Measurements from ENCODE around the gene LEFTY2.

DNA sequence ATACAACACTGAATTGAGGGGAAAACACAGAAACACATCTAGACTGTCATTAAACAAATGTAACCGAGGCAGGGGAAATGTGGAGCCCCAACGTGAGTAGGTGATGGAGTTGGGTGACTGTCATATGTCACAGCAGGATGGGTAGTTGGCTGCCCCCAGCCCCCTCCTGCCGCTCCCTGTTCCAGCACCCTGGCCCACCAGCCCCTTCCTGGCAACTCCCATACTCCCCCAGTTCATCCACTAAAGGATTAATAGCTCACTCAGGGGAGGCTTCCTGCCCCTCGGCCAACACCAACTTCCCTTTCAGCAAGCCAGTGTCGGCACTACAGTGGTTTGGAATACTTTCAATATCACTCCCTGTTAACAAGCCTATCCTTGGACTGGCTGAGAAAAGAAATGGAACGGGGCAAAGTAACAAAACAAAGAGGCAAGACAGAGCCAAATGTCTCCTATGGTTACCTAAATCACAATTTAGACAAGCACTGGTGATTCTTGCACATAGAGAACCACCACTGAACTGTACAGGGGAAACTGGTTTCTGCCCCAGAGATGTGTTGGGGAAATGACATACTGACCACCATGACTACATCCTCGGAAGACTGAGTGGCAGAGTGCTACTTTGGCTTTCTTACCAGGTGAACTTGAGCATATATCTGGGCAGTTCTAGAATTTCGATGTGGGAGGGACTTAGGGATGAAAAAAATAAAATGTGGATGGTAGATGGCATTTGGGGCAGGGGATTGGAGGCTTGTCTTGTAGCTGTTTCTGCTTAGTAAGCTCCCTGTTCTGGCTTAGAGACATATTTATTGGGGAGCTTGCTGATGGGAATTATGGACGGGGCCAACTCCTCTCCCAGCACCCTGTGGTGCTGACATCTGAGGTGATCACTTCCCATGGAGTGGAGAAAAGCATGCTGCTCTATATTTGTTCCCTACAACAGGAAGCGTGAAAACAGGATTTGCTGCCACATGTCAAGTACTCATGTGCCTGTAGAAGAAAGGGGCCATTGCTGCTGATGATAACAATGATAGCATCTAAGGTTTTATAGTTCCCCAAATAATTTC is 7.2 kb upstream of the CAPN2 start:
- PRO-cap = no peak

GRCh38 chr1:223716032-223717160 is 4.1 kb downstream of the CAPN2 start:
- PRO-cap = no peak

DNA sequence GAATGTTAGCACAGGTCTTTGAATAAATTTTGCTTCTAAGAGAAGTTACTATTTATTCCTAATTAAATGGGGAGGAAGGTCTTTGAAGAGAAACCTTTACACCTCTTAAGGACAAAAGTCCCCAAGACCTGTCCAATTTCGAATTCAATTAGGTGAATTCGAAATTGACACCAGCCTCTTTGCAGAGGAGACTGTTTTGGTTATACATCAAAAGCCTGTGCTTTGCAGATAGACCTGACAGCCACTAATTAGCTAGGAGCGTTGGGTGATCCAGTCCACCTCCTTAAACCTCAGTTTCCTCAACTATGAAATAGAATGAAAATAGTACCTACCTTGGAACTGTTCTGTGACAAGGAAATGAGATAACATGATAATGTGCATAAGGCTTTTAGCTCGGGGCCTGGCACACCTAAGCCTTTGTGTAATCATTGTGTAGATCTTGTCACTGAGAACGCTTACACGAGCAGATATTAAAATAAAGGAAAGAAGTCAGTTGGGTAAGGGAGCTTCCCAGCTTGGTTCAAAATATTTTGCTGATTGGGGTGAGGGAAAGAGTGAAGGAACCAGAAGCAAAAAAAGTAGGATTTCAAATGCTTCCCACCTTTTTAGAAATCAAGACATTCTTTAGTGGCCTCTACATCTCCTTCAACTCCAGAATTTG is 28.5 kb downstream of the CAPN2 start:
- PRO-cap = no peak

- PRO-cap = no peak
Measured at GRCh38 chr1:223750656-223751090, 38.3 kb downstream of the CAPN2 start.

GRCh38 chr1:223755011-223755822 is 42.9 kb downstream of the CAPN2 start:
- PRO-cap = no peak

GRCh38 chr1:223778221-223779187 is 66.2 kb downstream of the CAPN2 start:
- PRO-cap = no peak

DNA sequence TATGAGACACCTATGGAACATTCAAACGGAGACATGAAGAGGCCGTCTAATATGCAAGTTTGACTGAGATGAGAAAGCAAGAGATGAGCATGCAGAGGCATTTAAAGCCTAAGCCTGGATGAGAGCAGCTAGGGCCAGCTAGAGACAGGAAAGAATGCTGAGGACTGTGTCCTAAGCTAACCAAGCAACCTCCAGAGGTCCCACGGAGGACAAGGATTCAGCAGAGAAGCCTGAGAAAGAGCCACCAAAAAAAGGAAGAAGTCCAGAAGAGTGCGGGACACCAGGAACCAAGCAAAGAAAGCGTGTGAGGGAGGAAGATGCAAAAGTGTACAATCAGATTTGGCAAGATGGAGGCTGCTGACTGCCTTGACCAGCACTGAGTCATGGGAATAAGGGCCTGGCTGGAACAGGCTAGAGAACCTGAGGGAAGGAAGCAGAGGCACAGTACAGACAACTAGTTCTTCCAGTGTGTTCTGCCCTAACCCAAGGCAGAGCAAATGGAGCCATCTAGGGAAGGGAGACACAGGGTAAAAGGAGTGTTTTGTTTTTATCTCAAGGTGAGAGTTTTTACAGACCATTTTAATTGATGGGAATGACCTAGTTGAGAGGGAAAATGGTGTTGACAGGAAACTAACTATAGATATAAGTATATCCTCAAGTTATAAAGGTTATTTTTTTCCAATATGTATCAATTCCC is 18.5 kb downstream of the TP53BP2 start:
- PRO-cap = no peak

- PRO-cap = no peak
Measured at GRCh38 chr1:224340938-224341509, 11.1 kb upstream of the NVL start.

- PRO-cap = no peak
Measured at GRCh38 chr1:224379999-224380645, 23.4 kb downstream of the CNIH4 start.

GRCh38 chr1:224424402-224425317 is 9.9 kb downstream of the WDR26 start:
- PRO-cap = no peak

DNA sequence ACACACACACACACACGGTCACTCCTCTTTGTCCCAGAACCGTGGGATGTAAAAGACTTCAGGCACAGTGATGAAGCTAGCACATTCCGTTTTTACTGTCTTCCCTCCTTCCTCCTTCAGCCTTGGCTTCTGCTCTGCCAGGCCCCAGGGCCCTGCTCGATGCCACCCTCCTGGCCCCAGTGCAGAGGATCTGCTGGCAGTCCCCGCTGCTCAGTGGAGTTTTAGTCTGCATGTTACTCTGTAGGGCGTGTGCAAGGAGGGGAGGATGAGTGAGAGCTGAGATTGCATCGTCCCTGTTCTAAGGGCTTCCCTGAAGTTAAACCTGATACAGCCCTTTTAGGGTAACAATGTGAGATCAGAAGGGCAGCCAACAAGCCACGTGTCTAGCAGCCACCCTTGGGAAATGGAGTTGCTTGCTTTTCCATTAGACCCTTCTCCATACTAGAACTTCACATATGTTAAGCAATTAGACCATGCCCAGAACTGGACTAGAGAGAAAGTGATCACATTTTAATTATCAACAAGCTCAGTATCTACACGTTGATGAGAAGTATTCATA is 71.8 kb upstream of the WDR26 start:
- PRO-cap = no peak

DNA sequence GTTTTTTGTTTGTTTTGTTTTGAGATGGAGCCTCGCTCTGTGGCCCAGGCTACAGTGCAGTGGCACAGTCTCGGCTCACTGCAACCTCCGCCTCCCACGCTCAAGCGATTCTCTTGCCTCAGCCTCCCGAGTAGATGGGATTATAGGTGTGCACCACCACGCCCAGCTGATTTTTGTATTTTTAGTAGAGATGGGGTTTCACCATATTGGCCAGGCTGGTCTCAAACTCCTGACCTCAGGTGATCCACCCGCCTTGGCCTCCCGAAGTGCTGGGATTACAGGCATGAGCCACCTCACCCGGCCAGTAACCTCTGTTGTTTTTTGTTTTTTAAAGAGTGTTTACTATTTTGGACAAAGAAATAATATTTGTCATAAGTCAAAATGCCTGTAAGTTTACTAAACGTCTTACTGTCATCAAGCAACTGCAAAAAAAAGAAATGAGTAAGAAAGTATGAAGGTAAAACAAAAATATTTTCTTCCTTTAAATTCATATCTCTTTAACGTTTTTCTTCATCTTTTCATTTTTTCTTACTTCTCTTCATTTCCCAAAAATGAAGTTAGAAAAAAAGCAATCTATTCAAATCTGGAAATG is 15.9 kb downstream of the LBR start:
- PRO-cap = no peak

DNA sequence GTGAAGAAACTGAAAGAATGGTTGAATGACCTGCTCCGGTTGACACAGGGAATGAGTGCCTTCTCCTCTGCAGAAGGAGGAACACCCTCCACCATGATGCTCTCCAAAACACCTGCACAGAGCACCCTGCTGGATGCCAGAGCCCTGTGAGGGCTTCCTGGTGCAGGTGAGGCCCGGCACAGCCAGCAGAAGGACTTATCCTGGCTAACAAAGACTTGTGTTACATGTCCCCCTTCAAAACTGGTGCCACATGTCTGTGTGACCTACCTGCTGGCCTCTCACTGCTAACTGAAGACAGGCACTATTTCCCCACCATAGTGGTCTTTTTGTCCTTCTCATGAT is 14.3 kb upstream of the LBR start:
- PRO-cap = no peak

GRCh38 chr1:225657469-225657994 is 4.6 kb upstream of the ENAH start:
- PRO-cap = no peak

GRCh38 chr1:225777974-225778761 is 542 bp downstream of the SRP9 start:
- PRO-cap = unidirectional peak, minus-strand start at chr1:225778279

- PRO-cap = no peak
Measured at GRCh38 chr1:225818208-225818671, 8.3 kb downstream of the EPHX1 start.

- PRO-cap = no peak
Measured at GRCh38 chr1:225890754-225891130, 1.8 kb upstream of the LEFTY1 start.

- PRO-cap = no peak
Measured at GRCh38 chr1:225891131-225891846, 2.3 kb upstream of the LEFTY1 start.

GRCh38 chr1:225940936-225941558 is at the start of gene LEFTY2:
LEFTY2 (minus strand) TSS chr1:225941220.
- PRO-cap = no peak

DNA sequence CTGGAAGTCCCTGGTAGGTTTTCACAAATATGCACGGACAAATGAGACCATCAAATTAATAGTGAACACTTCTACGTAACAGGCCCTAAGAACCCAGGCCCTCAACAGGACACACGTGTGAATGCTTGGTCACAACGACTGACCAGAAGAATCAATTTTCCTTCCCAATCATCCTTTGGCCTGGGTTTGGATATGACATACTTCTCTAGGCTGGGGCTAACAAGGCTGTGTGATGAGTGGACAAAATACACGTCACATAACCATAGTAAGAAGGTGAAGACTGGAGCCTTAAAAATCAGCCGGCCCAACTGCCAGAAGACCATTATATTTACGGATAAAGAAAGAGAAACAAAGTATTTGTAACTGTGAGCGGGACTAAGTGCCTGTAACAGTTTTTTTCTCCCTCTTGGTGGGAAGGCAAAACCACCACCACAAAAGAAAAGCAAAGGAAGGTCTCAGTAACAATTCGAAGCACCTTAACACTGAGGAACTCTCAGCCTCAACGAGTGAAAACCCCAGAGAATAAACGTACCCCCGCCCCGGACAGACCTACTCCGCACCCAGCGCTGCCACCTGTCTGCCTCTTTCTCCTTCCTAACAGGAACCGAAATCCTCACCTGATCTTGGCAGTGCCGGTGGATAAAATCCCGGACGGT is 439 bp downstream of the SDE2 start:
- PRO-cap = no peak

Data from SUDHL5 (cell line).